H4 (cell line): ENCODE measurements around the genes MAP3K6 and CD164L2.

GRCh38 chr1:26790941-26791616 is 3.3 kb downstream of the PIGV start:
- RAMPAGE, long total RNA = no peak

DNA sequence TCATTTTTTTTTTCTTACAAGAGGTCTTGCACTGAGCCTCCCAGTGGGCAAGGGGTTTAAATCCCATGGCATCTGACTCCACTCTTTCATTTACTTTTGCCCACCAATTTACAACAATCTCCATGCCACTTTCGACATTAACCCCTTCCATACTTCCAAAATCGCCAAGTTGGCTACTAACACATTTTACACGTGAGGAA is 894 bp downstream of the GPN2 start:
- RAMPAGE, long total RNA = no peak

DNA sequence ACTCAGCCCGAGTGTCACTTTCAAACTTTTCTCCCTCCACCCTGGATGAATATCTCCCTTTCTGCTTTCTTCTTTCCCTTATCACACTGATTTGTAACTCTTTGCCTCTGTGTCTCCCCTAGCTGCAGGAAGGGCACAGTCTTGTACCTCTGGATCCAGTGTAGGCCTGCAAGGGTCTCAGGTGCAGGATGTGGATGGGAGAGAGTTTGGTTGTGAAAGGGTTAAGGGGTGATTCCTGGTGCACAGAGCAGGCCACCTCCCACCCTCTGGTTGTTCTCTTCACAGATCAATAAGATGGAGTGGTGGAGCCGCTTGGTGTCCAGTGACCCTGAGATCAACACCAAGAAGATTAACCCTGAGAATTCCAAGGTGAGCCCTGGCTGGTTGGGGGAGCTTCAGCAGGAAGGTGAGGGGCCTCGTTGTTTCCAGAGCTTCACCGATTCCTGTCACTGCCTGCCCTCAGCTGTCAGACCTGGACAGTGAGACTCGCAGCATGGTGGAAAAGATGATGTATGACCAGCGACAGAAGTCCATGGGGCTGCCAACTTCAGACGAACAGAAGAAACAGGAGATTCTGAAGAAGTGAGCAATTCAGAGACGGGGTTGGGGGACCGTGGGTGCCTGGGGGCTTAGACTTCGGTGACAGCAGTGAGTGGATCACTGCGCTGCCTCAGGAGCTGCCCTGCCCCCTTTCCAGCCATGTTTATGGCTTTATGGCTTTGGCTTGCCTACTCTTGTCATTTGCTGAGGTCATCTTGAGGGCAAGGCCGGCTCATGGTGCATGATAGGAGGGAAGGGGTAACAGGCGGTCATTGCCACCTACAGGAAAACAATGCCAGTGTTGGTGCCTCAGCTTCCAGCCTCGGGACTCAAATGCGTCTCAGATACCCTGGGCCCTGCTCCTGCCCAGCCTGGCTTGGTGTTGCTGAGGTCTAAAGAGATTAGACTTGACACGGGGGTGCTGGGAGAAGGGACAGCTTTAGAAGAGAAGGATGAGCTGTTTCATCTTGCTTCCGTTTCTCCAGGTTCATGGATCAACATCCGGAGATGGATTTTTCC is 14.8 kb downstream of the KDF1 start:
- RAMPAGE, long total RNA = no peak

DNA sequence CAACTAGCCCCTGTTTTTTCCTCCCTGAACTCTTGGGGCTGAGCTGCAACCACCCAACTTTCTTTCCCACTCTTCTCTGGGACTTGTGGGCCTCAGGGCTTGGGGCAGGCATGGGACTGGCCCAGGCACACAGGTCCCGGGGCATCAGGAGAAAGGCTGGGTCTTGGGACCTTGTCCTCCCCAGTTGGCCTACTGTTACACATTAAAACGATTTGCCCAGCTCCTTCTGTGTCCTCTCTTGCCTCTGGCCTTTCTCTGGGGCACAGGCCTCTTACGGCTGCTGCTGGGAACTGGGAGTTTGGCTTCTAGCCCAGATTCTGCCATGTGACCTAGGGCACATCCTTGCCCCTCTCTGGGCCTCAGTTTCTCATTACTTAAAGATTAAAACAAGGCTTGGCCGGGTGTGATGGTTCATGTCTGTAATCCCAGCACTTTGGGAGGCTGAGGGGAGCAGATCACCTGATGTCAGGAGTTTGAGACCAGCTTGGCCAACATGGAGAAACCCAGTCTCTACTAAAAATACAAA is 14.0 kb downstream of the KDF1 start:
- RAMPAGE, long total RNA = no peak

DNA sequence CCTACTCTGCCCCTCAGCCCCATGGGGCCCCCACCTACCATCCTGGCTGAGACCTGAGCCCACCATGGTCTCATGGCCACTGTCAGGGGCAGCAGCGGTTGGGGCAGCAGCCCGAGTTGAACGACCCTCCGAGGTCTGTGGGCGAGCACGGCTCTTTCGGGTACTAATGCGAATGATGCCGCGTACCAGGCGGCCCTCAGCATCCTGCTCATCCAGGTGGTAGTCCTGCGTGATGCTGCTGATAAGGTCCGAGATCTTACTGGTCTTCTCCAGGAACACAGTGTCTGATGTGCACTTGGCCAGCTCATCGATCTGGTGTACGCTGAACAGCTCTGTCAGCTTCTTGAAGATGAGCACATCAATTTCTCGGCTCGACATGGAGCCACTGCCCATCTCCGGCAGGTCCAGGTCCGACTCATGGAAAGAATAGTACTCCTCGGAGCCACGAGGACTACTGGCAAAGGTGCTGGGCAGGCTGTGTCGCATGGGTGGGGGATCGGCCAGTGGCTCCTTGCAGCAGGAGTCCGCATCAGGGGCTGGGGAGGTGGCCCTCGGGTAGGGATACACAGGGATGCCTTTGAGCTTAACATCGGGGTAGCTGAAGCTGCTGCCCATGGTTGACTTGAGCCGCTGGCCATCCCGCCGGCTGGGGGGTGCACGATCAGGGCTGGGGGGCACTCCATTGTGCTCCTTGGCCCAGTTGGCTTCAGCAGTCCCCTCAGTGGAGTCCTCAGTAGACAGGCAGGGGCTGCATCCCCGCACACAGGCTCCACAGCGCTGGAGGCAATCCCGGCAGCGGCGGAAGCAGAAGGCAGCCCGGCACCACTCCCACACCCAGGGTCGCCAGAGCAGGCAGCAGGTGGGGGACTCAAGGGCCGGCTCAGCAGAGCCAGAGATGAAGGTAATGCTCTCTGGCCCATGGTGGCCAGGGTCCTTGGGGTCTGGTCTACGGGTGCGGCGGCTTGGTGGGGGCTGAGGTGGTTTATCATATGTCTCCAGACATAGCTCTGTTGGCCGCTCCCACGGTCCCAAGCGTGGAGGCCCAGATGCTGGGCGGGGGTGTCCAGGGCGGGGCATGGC is 8.6 kb downstream of the KDF1 start:
- RAMPAGE, long total RNA = no peak

GRCh38 chr1:26966819-26967265 is 6.6 kb upstream of the KDF1 start:
- RAMPAGE, long total RNA = no peak

DNA sequence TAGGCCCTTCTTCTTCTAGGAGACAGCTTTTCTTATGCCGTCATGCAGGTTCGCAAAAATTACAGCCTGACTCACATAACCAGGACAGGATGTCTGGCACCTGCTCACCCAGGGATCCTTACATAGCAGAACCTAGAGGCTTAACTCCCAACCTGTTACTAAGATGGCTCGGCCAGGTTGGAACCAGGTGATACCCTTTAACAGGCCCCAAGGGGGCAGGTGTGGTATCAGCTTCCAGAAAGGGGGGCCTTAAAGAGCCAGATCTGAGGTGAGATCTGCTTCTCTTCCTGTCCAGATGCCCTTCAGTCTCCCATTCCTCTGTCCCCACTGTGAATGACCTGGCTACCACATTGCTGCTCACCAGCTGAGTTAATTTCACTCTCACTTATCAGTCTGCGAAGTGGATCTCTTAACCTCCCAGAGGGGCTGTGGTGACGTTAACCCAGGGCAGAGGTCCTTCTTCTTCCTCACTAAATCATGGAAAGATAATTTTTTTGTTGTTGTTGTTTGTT is 1.7 kb downstream of the TRNP1 start:
- RAMPAGE, long total RNA = no peak

DNA sequence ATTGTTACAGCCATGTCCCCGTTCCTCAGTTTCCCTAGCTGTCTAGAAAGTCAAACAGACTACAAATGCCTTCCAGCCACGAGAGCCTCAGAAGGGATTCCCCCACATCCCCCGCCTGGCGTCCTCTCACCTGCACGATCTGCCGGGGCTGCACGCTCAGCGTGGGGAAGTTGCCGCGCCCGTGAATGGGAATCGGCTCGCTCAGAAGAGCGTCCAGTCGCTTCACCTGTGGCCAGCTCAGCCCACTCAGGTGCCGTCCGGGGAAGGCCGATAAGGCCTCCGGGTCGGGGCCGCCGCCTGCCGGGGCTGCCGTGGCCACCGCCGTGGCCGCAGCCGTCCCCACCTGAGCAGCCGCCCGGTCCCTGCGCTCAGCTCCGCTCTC is 382 bp downstream of the TENT5B start:
- RAMPAGE, long total RNA = no peak

DNA sequence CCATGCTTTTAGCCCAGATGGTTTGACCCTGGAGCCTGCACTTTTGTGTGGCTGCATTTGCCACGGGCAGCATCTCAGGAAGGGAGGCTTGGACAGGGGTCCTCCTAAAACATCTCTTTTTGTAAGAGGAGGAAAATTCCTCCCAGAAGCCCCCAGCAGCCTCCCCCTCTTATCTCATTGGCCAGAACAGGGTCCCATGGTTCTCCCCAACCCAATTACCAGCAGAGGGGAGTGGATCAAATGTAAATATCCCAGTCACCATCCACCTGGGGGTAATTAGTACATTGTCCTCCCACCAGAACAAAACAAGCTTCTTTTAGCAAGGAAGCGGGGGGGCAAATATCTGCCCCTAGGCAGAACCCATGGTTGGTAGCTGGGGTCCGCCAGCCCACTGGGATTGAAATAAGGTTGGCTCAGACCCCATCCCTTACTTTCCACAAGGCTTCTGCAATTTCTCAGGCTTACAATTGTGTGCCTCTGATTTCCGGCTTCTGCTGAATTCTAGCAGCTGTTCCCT is 44.8 kb upstream of the TENT5B start:
- RAMPAGE, long total RNA = no peak

DNA sequence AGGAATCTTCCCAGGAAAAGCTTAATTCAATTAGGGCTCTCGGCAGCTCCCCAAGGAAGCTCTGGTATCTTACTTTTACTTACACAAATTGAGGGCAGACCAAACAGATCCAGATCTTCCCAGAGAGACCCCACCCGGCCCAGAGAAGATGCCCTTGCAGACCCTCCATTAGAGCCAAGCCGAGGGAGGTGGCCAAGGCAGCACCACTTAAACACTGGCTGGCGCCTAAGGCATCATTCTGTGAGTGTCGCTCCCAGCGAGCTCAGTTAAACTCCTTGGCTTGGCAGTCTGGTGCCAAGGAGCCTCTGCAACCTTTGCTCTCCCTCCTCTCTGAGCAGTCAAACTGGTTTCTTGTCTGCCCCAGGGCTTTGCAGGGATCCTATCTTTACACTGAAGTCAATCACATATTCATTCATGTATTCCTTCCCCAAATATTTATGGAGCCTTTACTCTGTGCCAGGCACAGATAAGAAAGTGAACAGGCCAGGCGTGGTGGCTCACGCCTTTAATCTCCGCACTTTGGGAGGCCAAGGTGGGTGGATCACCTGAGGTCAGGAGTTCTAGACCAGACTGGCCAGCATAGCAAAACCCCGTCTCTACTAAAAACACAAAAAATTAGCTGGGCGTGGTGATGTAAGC is 10.6 kb downstream of the SLC9A1 start:
- RAMPAGE, long total RNA = no peak

DNA sequence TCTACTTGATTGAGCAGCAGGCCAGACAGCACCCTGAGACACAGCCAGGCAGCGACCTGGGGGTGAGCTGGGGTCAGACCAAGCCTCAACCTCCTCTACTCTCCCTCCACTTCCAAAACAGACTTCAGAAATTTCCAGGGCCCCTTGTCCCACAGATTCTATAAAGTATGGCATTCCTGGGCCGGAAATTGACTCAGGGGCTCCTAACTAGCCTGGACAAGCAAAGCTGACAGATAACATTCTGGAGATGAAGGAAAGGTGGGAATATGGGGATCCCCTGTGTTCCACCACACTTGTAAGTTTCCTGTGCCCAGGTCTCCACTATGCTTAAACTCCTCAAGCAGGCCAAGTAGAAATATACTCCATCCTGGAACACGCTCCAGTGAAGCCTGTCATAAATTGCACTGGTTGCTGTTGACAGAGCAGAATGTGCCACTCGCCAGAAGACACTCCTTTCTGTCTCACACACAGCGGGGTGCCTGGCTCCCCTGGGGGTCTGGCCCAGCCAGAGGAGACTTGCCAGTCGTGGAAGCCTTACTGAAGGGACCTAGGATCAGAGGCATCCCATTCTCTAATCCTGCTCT is 1.7 kb downstream of the SLC9A1 start:
- RAMPAGE, long total RNA = no peak

DNA sequence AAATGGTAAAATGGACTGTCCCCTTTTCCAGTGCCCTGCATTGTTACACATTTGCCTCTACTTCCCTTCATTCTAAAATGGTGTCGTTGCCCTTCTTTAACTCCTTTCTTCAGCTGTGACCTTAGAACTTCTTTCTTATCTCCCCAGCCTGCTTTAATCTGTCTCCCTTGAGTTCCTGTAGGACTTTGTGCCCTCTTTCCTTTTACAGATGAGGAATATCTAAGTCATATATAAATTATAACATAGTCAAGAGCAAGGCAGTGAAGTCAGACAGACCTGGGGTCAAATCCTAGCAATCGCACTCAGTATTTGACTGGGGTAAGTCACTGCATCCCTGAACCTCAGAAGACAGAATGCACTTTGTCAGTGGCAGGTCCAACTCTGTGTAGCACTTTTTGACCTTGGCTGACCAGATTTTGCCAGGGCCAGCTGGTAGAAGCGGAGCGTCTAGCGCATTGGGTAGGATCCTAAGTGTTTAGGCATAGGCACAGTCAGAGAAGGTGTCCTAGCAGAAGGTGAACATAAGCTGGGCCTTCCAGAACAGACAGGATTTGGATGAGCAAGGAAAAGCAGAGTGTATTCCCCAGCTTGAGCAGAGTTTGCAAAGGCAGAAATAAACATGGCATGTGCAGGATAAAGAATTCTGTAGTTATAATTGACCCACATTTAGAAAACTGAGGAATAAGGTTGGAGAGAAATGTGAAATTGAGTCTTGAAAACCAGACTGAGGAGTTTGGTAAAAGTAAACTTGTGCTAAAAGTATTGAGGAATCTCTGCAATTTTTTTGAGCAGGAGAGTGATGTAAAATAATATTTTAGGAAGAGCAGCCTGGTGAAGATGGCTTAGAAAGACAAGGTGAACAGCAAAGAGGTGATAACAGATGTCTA is 31.1 kb upstream of the TMEM222 start:
- RAMPAGE, long total RNA = no peak

GRCh38 chr1:27300954-27301641 is 20.9 kb upstream of the TMEM222 start:
- RAMPAGE, long total RNA = no peak

DNA sequence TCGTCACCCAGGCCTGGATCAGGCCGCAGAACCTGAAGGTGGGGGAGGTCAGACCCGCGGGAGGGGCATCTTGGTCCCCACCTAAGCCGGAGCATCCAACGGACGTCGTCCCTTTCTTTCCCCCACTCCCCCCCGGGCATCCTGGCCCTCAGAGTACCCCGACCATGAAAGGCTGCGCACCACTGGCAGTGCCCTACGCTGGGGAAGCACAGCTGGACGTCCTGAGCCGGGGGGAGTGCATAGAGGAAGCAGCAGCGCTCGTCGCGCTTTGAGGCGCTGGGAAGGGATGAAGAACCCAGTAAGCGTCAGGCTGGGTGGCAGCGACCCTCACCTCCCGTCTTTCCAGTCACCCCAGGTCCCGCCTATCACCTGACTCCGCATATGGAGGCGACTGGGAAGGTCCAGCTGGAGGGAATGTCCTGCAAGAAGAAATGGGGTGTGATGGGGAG is 5.8 kb downstream of the MAP3K6 start:
- RAMPAGE, long total RNA = no peak

DNA sequence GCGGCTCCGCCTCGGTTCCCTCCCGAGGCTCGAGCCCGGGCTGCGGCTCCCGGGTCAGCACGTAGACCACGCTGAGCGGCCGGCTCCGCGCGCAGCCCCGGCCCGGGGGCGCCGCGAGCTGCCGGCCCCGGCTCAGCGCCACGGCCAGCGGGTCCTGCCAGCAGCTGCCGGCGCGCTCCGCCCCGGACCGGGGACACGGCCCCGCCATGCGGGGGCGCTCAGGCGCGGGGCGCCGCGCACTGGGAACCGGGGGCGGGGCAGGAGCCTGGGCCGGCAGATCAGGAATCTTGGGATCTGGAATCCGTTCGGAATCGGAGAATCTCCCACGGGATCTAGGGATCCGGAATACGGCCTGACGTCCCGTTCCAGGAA is 385 bp downstream of the MAP3K6 start:
- RAMPAGE, long total RNA = no peak

- RAMPAGE, long total RNA = no peak
Measured at GRCh38 chr1:27366762-27367698, at the start of gene MAP3K6. MAP3K6 (minus strand) TSS chr1:27366961.

GRCh38 chr1:27383071-27383588 is at the start of gene CD164L2:
CD164L2 (minus strand) TSS chr1:27383333.
- RAMPAGE, long total RNA = no peak

- RAMPAGE, long total RNA = no peak
Measured at GRCh38 chr1:27402837-27403911, 10.8 kb downstream of the GPR3 start.

DNA sequence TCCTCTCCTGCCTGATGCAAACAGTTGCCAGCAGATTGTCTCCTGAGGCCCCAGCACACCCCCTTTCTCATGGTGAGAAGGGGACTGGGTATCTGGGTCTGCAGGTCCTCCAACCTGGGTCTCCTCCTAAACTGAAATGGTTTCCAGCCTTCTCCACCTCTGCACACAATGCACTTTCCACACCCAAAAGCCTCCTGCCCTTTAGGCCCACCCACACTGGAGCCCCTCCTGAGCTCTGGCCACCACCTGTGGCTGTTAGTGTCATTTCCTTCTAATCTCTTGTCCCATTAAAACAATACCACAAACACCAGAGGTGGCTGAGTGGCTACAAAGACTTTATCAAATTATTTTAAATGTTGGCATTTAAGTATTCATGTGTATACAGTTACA is 11.5 kb downstream of the GPR3 start:
- RAMPAGE, long total RNA = no peak

DNA sequence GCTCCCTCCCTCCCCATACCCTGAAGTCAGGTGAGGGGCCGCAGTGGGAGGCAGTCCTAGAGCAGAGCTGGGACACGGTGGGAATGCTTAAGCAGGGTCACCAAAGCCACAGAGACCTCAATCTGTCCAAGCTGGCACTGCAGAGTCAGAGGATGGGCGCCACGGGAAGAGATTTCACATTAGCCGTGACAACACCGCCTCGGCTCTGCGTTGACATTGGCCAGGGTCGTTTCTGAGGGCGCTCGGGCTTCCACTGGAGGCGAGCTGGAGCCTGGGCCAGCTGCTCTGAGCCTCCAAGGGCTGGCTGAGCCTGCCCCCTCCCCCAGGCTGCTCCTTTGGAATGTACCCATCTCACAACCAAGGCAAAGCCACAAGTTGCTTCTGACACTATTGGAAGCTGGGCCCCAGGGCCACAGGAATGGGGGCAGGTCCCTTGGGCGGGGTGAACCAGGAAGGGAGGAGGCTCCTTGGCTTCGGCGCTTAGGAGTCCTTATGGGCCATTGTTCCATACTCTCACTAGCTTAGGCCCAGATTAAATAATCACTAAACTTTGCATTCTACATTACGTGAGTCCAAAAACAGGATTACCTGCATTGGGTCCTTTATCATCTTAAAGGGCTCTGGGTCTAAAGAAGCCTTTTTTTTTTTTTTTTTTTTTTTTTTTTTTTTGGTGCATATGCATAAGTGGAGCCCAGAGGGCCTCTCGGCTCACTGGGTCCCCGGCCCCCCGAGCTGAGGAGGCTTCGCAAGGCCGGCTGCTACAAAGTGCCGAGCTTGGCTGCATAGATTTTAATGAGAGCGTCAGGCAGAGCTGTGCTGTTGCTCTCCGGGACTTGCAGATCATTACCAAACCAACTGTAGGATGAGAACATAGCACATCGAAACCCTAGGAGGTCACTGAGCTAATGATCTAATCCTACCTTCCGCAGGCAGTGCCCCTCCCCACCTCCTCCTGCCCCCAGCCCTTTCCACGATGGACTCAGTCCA is 12.8 kb downstream of the GPR3 start:
- RAMPAGE, long total RNA = no peak